Measurements from ENCODE around the genes NRN1 and SLC35B3.

- PRO-cap, result no peak
These were observed at the start of gene NRN1 for GRCh38 chr6:6006418-6007169. Gene NRN1 (minus strand): TSS chr6:6006925.

DNA sequence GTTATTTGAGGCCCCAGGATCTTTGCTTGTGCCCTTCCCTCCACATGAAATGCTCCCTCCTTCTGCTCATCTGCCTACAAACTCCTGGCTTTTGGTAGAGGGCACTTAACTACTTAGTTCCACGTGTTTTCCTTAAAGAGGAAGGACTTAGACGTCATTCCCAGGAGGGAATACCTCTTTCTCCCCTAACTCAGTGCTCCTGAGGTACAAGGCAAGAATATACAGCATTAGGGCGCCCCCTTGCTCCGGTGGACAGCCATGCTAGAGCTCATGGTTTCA lies 93.9 kb upstream of the LY86 start:
- PRO-cap, result no peak

DNA sequence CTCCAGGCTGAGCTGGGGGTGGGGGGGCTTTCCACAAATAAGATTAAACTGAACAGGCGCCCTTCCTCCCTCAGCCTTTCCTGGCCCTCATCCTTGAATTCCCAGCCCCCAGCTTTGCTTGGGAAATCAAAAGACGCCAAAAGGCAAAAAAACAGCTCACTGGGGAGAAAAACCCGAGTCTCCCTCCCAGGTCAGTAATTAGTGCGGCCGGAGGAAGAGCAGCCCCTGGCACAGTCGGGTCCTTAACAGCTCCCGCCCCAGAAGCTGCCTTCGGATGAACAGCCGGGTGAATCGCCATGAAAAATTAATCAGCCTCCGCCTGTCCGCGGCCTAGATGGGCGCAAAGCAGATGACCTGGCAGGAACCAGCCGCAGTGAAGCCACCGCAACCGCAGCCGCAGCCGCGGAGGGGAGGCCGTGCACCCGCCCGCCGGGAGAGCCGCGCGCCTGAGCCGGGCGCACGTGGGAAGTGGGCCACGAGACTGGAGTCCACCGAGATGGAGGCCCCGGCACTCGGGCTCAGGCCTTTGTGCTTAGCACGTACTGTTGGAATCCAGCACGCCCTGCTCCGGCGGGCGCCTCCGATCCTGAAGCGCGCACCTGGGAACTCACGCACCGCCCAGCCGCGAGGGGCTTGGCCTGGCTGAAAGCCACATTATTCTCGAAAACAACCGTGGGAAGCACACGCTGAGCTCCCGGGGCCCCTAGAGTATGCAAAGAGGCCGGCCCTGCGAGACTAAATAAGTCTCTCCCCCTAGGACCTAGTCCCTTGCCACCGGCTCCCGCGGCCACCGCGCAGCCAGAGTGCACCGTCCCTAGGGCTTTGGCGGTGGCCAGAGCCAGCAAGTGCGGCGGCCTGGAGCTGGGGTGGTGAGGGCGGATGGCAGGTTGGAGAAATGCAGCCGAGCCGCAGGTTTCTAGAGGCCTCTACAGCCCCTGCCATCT lies 42.3 kb upstream of the LY86 start:
- PRO-cap, result no peak

DNA sequence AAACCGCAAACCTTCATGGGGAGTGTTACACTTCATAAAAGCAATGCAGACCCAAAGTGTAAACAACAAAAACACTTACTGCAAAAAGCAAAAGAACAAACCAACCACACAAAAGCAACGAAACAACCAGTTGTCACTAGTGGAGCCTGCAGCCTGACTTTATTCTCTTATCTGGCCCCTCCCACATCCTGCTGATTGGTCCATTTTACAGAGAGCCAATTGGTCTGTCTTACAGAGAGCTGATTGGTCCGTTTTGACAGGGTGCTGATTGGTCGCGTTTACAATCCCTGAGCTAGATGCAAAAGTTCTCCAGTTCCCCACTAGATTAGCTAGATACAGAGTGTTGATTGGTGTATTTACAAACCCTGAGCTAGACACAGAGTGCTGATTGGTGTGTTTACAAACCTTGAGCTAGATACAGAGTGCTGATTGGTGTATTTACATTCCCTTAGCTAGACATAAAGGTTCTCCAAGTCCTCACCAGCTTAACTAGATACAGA lies 24.0 kb downstream of the LY86 start:
- PRO-cap, result no peak

DNA sequence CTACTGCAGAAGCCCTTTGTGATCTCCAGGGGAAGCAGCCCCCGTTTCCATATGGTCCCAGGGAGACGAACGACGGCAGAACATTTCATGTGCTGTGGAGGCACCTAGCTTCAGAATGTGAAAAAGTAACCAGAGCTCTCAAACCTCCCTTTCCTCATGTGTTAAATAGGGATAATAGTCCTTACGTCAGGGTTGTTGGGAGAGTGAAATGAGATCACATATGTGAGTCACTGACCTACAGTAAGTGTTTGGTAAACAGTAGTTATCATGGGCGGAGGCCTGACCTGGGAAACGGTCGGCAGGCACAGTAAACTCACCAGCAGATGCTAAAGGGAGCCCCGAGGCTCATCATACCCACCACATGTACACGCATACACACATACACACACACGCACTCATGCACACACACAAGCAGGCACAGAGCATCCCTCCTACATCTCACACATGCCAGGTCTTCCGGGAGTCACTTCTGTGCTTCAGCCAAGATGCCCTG lies 89.7 kb downstream of the LY86 start:
- PRO-cap, result bidirectional peak, plus-strand start at position 319 of the sequence, minus-strand start at position 158 of the sequence

DNA sequence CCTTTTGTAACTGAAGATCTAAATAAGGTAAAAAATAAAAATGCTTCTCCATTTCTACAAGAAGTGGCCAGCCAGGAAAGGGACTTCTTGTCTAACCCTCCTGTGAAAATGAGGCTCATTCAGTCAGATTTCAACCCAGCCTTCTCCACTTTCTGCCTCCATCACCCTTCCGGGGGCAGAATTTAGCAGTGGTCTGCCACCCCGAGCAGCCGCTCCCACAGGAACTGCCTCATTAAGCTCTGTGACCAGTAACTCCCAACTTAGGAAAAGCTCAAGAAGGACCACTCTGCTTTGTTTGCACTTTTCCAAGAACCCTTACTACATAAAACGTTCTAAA lies 135.0 kb downstream of the LY86 start:
- PRO-cap, result no peak

DNA sequence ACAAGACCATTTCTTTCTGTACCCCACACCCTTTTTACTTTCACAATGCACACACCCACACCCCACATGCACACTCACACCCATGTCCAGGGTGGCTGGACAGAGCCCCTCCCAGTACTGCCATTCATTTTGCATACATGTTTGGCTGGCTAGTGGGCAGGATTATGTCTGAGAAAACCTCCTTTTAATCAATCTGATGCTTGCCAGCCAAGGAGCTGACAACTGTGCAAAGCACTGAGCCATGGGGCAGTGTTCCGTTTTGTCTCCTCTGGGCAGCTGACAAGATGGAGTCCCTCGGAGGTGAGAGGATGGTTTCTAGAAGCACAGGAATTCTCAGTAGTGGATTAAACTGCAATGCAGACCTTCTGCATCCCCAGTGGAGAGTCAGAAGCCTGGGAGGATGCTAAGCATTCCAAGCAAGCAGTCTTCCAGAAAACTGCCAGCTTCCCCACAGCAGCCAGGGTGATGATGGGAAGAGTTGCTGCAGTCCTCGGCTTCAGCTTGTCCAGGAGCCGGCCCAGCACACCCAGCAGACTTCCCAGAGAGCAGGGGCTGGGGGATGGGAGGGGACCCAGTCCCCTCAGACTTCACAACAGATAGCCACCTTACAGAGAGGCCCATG lies 163.5 kb downstream of the LY86 start:
- PRO-cap, result bidirectional peak, plus-strand start at position 138 of the sequence, minus-strand start outside the sequence

- PRO-cap, result unidirectional peak, plus-strand start at chr6:7106637
These were observed 1.1 kb upstream of the RREB1 start for GRCh38 chr6:7106418-7107231.

- PRO-cap, result no peak
These were observed 19.0 kb downstream of the RREB1 start for GRCh38 chr6:7126629-7127259.

DNA sequence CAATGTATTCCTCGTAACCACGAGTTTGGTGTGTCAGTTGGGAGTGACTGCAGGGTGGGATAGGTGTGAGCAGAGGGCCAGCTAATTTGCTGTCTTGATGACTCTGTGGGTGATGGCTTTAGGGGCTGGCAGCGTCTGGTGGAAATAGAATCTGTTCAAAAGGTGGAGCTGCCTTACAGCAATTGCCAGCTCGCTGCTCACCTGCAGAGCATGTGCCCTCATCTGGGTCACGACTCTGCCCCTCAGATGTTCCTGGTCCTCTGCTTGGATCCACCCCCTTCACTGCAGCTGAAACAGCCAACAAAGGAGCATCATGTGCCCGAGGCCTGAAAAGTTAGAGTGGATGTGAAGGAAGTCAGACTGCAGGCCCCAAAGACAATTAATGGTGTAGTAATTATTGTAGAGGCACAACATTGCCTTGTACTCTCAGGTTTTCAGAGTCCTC lies 19.9 kb downstream of the RREB1 start:
- PRO-cap, result no peak

- PRO-cap, result no peak
These were observed 66.1 kb downstream of the RREB1 start for GRCh38 chr6:7173689-7174347.

- PRO-cap, result unidirectional peak, minus-strand start at chr6:7347815
These were observed 34.3 kb upstream of the SSR1 start for GRCh38 chr6:7346873-7348143.

DNA sequence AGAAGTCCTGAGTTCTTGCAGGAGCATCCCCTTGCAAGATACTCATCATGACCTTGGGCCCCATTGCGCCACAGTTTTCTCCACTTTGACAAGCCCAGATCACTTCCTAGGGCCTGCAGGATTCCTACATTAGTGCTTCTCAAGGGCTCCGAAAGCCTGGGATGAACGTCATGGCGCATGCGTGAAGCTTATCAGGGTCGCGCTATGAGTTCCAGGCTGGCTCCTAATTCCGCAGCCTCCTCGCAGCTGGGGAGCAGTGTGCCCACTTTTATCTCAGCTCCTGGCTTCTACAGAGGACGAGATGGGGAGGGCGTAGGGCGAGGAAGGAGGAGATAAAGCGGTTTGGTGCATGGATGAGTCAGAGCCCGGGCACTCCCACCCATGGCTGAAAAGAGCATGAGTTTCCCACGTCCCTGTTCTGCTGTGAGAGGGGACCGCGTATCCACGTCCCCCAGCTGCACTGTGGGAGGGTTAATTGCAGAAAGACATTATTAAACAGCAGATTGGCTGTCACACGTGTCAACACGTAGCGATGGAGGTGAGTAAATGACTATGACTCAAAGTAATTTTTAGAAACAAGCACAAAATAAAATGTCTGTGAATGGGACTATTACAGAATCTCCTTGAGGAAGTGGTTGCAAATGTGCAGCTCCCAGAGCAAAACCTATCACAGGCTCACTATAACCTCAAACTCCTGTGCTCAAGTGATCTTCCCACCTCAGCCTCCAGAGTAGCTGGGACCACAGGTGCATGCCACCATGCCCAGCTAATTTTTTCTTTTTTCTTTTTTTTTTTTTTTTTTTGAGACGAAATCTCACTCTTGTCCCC lies 72.9 kb upstream of the DSP start:
- PRO-cap, result no peak

- PRO-cap, result no peak
These were observed 22.0 kb upstream of the DSP start for GRCh38 chr6:7519453-7519791.

DNA sequence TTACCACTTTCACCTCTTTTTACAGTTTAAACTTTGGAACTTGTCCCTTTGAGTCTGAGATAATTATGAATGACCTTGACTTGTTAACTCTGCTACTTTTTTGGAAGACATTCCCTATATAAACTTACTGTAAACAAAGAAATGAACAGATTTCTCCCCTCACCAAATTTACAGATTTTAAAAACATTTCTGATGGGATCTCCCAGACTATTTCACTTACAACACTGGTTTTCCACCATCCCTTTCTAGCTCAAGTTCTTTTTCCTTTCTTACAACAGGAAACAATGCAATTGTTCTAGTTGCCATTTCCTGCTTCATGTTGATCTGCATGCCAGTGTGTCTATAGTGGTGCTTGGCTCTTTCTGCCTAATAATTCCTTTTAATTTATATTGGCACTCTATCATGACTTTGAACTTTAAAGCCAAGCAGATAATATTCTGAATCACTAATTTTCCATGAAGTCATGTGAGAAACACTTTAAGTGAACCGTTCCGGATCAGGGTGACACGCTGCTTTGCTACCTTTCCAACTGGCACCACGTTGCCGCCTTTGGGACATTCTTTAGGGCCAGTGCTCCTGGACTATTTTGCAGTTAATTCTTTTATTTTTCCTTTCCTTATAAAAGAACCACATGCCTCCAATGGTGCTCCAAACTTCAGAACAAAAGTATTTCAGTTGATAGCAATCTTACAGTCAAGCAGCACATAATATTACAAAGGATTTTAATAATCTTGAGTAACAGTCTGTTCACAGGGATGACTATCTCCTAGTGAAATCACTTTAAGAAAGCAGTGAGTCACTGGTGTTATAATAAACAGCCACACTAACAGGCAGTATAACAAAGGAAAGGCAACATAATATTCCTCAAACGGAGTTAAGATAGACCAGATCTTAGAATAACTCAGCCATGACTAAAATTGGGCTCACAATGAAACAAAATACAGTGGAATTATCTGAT lies 18.8 kb upstream of the BLOC1S5 start:
- PRO-cap, result no peak

GRCh38 chr6:8434582-8435730 lies at the start of gene SLC35B3:
Gene SLC35B3 (minus strand): TSS chr6:8435545.
- PRO-cap, result bidirectional peak, plus-strand start at chr6:8435129, minus-strand start at chr6:8434850; bidirectional peak, plus-strand start at chr6:8435284, minus-strand start at chr6:8435186; bidirectional peak, plus-strand start at chr6:8435645, minus-strand start at chr6:8435534

DNA sequence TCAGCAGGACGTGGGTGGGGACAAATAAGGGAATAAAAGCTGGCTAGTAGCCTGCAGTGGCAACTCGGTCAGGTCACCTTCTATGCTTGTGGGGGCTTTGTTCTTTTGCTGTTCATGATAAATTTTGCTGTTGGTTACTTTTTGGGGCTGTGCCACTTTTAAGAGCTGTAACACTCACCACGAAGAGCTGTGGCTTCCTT lies 209.3 kb upstream of the SLC35B3 start:
- PRO-cap, result no peak

DNA sequence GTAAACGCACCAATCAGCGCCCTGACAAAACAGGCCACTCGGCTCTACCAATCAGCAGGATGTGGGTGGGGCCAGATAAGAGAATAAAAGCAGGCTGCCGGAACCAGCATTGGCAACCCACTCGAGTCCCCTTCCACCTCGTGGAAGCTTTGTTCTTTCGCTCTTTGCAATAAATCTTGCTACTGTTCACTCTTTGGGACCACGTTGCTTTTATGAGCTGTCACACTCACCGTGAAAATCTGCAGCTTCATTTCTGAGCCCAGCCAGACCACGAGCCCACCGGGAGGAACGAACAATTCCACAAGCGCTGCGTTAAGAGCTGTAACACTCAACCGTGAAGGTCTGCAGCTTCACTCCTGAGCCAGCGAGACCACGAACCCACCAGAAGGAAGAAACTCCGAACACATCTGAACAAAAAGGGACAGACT lies 231.8 kb upstream of the SLC35B3 start:
- PRO-cap, result no peak

DNA sequence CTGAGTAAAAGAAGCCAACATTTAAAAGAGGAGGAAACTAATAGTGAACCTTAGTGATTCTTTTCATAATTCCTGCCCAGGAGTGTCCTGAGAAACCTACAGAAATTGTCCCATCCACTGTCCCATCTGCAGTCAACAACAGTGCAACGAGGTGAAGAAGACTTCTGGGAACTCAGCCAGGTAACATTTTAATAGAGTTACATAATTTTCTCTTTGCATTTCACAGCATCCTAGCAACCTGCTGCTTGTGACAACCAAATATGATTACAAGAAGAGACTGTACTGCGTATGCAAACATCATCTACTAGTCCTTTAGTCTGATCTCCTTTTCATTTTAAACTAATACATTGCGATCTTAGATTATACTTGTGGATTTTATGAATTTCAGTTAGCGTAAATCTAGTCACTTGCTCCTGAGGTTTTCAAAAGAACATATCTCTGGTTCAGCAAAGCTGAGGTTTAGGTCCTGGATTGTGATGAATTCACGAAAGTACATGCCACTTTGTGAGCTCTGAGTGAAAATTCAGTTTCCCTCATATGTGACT lies 951.5 kb downstream of the TFAP2A start:
- PRO-cap, result no peak

- PRO-cap, result no peak
These were observed 932.9 kb downstream of the TFAP2A start for GRCh38 chr6:9481881-9482435.

Data from rectum (tissue), 1 donor.